Fibroblast of villous mesenchyme (primary cell): ENCODE measurements around a stretch of chr9.

DNA sequence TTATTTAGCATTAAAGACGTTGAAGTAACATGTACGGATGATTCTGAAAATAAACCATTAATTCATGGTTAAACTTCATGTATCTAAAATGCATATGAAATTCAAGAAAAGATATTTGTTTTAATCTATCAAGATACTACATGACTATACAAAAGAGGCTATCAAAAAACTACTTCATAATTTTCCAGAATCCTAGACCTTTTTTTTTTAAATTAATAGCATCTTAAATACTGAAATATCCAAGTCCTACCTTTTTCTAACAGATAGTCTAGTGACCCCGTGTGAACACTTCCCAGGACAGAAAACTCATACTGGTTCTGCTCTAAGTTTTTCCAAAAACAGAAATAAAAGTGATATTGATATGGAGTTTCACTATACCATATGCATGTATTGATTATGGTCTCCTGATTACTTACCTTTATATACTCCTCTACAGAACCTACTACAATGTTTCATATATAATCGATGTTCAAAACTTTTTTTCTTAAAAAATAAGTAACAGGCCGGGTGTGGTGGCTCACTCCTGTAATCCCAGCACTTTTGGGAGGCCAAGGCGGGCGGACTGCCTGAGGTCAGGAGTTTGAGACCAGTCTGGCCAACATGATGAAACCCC is 24.3 kb downstream of the PTBP3 start:
- CAGE, long polyA plus RNA = no peak

- CAGE, long polyA plus RNA = no peak
Measured at GRCh38 chr9:112606843-112607579, 110.9 kb downstream of the INIP start.

- CAGE, long polyA plus RNA = no peak
Measured at GRCh38 chr9:113151368-113151768, 561 bp downstream of the SLC31A2 start.

DNA sequence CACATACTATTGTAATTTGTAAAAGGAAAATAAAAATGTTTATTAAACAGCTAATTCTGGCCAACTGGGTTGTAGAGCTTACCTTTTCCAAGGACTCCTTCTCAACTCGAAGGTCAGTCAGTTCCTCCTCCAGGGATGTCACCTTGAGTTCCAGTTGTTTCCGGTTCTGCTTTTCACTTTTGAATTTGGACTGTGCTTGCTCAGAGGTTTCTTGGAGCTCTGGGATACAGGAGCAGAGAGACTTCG is 25.6 kb downstream of the SLC31A2 start:
- CAGE, long polyA plus RNA = no peak

DNA sequence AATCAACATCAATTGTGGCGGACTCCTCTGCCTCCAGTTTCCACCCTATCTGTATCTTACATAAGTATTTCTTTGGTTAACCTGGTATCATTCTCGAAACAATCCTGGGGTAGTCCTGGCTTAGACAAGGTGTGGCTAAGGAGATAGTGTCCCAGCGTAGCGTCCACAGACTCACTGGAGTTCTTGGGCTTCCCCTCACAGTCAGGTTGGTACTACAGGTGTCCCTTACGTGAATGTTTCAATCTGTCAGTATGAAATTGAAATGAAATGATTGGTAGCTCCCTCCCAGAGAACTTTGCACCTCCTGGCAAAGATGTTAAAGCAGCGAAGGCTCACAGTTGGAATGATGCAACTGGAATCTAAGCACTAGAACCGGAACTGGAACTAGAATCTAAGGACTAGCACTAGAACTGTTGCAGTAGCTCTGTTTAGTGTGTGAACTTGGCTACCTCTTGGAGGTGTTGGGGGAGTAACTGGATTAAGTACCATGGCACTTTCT is 1.1 kb downstream of the SLC31A1 start:
- CAGE, long polyA plus RNA = no peak

DNA sequence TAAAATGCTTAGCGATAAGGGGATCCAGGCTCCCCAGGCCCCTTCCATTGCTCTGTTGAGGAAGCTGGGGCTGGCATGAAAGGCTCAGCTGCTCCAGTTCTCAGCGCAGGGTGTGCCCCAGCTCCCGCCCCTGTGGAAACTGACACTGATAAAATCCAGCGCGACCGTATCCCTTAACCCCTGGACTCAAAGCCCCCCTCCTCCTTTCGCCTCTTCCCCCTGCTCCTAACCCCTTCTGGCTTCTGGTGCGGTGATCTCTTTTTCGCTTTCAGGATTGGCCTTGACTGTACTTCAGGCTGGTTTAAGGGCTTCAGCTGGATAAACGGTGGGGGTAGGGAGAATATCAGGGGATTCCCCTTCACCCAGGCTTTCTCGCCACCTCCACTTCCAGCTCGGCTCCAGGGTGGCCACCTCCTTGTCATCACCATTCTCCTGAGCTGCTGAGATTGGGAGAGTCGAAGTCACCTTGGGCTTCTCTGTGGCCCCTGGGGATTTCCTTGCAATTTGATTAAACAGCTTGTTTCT is 818 bp downstream of the BSPRY start:
- CAGE, long polyA plus RNA = no peak

DNA sequence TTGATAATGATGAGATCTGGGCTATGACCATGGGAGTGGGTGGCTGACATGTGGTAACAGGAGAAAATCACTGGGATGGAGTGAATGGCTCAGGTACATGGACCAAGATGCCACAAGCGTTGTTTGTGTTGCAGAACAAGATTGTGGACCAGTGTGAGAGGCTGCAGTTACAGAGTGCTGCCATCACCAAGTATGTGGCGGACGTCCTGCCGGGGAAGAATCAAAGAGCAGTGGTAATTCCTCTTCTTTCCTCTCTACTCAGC is 4.7 kb downstream of the BSPRY start:
- CAGE, long polyA plus RNA = no peak

DNA sequence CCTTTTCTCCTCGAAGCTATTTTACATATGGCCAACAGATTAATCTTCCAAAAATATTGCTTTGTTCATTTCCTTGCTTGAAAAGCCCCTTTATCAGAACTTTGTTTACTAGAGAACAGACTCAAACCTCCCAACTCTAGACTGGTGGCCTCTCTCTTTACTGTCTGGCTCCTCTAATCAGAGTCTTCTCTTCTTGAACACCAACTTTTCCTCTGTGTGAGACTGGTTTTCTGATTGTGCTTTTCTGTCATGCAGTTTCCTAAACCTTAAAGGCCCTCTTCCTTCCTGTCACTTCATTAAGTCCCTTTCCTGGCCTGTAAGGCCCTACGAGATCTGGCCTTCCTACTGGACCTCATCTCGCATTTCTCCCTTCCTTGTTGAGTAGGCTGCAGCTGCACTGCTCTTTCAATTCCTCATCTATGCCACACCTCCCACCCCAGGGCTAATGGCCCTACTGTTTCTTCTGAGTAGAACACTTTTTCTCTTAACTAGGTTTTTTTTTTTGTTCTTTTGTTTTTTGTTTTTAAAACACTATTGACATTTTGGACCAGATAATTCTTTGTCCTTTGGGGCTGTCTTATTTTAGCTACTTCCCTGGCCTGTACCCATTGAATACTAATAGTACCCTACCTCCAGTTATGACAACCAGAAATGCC is 5.8 kb downstream of the C9orf43 start:
- CAGE, long polyA plus RNA = no peak

GRCh38 chr9:113468986-113469452 is 5.5 kb downstream of the RGS3 start:
- CAGE, long polyA plus RNA = no peak

DNA sequence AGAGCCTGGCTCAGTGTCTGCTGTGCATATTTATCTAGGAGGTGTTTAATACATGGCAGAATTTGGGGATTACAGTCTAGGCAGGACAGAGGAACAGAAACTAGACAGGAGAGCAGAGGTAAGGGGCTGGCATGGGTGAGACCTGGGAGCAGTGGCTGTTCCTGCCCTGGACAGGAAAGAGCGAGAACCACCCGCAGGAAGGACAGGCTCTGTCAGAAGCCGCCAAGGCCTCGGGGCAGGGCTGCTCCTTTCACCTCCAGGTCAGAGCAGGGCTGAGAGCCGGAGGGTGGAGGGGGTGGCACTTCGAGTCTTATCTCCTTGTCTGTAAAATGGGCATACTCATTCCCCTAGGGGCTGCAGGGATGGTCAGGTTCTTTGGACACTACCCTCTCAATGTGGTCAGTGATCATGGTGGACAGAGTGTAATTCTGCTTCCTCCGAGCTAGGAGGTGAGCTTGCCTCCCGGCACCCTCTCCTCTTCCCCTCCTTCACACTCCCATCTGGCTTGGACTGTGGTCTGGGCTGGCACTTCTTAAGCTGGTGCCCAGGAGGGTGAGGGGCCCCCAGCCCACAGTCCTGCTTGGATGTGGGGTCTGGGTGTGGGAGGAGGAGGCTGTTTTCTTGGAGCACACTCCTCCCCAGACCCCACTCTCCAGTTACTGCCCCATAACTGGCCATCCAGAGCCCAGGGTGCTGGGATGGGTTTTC is 39.6 kb downstream of the RGS3 start:
- CAGE, long polyA plus RNA = no peak

GRCh38 chr9:113504505-113505677 is 41.4 kb downstream of the RGS3 start:
- CAGE, long polyA plus RNA = no peak

DNA sequence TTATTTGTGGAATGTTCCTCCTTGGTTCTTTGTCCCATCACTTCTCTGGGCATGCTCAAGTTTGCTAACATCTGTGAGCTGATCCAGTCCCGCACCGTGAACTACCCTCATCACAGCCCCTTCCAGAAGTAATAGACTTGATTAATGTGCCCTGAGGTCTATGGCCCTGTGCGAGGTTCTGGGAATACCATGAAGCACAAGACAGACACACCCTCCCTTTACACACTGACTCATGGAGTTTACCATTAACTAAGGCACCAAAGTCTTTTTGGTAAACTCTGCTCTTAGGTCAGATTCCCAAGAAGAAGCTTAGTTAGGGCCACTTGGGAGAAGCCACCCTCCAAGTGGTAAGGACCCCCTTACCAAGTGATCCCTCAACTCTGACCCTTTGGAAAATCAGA is 56.2 kb downstream of the RGS3 start:
- CAGE, long polyA plus RNA = no peak

GRCh38 chr9:113566668-113567065 is 103.1 kb downstream of the RGS3 start:
- CAGE, long polyA plus RNA = no peak

GRCh38 chr9:113620126-113621114 is 156.9 kb downstream of the RGS3 start:
- CAGE, long polyA plus RNA = no peak

GRCh38 chr9:113654541-113655174 is 191.1 kb downstream of the RGS3 start:
- CAGE, long polyA plus RNA = no peak

DNA sequence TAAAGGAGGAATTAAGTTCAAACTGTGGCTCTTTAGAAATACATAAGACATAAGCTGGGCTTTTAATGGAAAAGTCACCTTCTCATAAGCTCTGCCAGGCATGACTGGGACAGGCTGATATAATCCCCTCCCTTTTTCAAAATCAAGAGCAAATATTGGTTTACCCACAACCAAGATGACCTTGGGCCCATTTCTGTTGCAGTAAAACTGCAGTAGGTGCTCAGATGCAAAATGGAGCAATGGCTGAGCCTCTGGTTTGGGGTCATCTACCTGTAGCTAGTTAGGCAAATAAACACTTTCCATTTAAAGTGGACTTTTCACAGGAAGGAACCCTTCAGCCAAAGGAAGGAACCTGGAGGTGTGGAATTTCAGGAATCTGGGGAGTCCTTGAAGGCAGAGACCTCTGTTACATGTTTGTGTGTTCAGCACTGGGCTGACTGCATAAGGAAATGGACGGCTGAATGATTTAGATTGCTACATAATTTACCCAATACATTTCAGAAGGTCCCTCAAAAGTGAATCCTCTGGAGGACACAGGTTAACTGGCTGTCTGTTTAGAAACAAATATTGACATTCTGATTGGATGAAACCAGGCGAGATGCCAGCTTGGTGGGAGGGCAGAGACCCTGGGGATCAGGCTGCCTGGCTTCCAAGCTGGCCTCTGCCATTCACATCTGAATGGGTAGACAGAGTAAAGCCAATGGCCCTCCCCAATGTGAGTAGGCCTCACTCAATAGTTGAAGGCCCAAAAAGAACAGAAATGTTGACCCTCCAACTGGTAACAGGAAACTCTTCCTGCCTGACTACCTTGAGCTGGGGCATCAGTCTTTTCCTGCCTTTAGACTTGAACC is 170.0 kb upstream of the ZNF618 start:
- CAGE, long polyA plus RNA = no peak

- CAGE, long polyA plus RNA = no peak
Measured at GRCh38 chr9:113876636-113877106, 562 bp downstream of the ZNF618 start.

- CAGE, long polyA plus RNA = no peak
Measured at GRCh38 chr9:113988957-113989408, 89.1 kb downstream of the AMBP start.

DNA sequence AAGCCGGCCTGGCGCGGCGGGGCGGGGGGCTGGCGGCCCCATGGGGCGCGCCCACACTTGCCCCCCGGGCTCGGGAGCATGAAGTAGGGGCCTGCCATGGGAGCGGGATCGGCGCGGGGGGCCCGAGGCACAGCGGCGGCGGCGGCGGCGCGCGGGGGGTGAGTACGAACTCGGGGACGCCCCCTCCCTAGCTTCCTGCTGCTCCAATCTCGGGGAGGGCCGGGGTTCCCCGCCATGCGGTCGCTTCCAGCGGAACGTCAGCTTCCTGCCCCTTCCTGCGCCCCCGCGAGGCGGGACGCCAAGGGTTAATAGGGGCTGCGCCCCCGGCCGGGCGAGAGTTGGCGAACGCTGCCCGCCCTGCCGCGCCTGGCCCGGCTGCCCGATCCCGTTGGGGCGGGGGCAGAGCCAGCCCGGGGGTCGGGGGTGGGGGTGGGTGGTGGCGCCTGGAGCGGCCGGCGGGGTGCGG is 551 bp downstream of the COL27A1 start:
- CAGE, long polyA plus RNA = no peak

- CAGE, long polyA plus RNA = no peak
Measured at GRCh38 chr9:114176368-114177103, 21.2 kb downstream of the COL27A1 start.